ENCODE measurements around a stretch of chr17.

DNA sequence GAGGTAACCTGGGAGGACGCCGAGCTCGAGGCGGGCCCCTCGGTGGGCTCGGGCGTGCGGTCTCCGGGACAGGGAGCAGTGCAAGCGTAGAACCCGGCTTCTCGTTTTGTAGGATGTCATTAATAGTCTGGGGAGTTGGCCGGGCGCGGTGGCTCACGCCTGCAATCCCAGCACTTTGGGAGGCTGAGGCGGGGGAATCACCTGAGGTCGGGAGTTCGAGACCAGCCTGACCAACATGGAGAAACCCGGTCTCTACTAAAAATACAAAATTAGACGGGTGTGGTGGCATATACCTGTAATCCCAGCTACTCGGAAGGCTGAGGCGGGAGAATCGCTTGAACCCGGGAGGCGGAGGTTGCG is 832 bp downstream of the ENDOV start:
- PRO-cap, result no peak

- PRO-cap, result no peak
Observed at GRCh38 chr17:80419421-80419747, 4.4 kb downstream of the ENDOV start.

- PRO-cap, result no peak
Observed at GRCh38 chr17:80426747-80427227, 11.8 kb downstream of the ENDOV start.

- PRO-cap, result no peak
Observed at GRCh38 chr17:80453843-80454285, 22.5 kb downstream of the NPTX1 start.

DNA sequence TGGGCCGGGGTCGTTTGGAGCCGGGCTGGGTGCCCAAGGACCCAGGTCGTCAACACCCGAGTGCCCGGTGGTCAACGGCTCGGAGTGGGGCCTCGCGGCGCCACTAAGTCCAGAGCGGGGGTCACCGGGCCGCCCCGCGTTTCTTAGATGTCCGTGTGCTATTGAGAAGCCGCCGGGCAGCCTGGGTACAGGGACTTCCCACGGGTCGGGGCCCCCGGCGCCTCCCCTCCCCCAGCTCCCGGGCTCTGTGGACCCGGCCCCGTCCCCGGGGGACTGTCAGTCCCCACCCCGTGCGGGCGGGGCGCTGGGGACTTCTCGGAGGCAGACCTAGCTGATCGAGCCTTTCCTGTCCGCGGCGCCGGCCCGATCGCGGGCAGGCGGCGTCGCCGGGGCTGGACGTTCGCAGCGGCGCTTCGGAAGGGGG is 613 bp upstream of the NPTX1 start:
- PRO-cap, result no peak

GRCh38 chr17:80743095-80743820 is 198.6 kb downstream of the RPTOR start:
- PRO-cap, result no peak

DNA sequence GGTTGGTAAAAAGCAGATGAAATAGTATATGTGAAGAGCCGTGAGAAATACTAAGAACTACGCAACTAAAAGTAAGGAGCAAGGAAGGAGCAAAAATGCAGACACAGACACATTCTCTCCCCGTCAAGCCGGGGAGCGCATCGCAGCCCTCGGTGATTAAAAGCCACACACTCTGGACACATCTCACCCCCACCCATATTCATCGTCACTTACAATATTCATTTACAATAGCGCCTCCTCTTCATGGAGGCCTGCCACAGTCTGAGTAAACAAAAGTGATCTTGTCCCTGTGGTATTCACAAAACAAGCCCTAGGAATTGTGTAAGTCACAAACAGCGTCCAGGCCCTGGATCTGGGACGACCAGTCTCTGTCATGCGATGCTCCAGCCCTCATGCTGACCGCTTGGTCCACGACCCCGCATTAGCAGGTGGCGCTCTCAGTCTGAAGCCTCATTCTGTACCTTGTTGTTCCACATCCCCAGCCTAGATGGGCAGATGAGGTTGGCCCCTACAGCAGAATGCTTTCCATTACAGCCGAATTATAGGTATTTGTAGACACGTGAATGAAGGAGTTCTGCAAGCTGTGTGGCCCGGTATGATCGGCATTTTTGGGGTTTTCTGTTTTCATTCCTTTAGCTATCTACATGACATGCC is 206.9 kb downstream of the RPTOR start:
- PRO-cap, result no peak

DNA sequence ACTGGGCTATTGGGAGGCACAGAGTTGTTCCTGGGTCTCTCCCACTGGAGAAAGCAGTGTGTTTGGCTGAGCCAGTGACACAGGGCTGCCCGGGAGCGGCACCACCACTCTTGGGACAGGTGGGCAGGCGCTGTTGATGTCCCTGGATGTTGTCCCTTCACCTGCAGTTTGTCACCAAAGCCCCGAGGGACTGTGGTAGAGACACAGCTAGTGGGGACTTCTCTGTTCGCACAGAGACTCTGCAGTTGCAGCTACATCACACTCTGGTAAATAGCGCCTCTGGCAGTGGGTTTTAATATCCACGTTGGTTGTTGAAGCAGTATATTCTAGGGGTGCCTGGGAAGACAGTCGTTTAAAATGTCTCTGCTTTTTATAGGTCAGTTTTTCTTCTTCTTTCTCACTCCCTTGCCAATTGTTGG is 218.6 kb upstream of the CHMP6 start:
- PRO-cap, result no peak

DNA sequence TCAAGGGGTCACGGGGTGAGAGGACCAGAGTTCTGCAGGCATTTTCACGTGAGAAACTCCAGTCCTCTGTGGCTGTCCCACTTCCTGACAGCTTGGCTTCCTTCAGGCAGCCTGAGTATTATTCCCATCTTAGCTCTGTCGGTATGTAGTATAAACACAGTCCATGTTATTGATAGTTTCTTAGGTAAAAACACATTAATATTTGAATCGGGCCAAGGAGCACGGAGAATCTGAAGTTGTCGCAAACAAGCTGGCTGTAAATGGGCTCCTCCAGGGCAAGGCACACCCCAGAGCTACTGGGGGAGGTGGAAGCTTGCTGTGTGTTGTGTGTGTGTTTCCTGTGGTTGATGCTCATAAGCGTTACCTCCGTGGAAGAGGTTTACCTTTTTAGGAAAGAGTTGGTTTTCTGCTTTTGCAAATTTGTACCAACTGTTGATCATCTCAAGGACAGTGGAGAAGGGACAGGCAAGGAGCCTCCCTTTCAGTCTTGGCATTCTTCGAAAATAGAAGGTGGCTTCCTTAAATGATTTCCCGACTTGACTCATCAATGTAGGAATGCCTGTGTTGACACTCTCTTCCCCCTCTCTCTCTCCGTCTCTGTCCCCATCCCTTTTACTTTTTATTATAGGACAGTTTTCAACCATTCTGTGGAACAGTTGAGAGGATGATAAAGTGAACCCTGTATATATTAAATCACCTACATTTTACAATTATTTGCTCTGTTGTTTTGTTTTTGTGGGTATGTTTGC is 208.8 kb upstream of the CHMP6 start:
- PRO-cap, result no peak

DNA sequence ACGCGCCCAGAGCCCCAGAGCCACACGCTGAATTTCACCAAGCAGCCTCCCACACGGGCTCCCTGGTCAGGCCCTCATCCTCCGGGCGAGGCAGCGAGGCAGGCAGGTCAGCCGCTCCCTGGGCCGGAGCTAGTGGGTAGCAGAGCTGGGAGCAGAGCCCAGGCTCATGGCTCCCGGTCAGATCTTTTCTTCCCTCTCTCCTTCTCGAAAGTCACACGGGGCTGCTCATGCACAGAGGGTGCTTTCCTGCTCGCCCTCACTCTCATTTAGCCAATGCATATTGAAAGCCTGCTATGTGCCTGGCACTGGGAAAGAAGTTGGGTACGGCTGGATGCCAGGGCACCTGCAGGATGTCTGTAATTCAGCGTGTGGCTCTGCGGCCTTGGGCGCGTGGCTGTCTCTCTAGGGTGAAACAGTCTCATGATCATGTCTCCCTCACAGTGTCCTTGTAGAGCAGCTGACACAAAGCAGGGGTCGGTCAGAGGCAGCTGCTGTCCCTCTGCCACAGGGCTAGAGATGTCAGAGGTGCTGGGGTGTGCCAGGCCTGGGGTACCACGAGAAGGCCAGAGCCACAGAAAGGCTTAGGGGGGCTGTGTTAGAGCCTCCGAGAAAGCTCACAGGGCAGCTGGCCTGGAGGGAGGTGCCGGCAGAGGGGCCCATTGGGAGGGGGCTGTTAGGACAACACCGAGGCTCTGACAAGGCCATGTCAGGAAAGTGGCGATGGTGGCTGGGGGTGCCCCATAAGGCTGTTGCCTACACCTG is 155.4 kb upstream of the CHMP6 start:
- PRO-cap, result no peak

DNA sequence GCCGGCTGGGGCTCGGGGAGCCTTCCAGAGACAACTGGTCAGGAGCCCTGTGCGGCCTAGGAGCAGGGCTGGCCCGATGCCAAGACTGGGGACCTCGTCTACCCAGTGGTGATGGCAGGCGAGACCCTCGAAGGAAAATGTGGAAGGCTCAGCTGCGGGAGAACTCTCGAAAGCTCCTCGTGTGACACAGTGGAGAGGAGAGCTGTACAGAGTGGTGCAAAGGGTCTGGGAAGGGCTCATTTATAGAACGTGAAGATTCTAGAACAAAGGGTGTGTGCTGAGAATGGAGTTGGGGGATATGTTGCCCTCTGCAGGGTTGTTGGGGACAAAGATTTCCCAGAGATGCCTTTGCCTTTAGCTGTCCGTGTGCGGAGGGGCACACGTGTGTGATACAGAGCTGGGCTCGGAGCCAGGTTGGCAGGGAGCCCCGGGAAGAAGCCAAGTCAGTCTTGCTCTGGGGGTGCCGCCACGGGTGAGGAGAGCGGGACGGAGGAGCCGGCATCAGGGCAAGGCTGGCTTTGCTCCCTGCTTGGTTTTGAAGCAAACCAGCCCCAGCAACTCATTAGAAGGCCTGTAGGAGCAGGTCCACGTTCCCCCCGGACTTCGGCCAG is 132.4 kb upstream of the CHMP6 start:
- PRO-cap, result no peak

DNA sequence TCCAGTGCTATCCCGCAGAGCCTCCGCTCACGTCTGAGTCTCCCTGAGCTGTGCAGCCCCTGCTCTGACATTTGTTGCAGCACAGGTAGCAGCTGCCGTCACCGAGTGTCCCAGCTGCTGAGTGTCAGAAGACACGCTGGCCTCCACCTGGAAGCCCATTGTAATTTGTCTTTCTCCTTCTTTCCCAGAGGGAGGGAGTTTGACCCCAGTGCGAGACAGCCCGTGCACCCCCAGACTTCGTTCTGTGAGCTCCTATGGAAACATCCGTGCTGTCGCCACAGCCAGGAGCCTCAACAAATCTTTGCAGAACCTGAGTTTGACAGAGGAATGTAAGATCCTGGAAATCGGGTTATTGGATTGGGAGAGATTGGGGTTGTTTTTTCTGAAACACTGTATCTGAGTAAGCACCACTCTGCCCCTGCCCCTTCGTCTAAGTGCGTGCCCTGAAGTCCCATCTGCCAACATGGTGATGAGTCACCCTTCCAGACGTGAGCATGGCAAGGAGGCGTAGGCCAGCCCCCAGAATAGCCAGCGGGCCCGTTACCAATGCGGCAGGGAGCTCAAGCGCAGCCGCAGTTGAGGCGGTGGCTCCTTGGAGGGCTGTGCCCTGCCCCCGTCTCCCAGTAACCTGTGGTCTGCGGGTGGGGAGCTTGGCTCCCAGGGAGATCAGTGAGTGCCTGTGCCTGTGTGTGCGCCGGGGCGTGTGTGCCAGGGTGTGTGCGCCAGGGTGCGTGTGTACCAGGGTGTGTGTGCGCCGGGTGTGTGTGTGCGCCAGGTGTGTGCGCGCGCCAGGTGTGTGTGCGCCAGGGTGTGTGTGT is 98.9 kb upstream of the CHMP6 start:
- PRO-cap, result no peak

- PRO-cap, result no peak
Observed at GRCh38 chr17:80948583-80949611, 42.7 kb upstream of the CHMP6 start.

DNA sequence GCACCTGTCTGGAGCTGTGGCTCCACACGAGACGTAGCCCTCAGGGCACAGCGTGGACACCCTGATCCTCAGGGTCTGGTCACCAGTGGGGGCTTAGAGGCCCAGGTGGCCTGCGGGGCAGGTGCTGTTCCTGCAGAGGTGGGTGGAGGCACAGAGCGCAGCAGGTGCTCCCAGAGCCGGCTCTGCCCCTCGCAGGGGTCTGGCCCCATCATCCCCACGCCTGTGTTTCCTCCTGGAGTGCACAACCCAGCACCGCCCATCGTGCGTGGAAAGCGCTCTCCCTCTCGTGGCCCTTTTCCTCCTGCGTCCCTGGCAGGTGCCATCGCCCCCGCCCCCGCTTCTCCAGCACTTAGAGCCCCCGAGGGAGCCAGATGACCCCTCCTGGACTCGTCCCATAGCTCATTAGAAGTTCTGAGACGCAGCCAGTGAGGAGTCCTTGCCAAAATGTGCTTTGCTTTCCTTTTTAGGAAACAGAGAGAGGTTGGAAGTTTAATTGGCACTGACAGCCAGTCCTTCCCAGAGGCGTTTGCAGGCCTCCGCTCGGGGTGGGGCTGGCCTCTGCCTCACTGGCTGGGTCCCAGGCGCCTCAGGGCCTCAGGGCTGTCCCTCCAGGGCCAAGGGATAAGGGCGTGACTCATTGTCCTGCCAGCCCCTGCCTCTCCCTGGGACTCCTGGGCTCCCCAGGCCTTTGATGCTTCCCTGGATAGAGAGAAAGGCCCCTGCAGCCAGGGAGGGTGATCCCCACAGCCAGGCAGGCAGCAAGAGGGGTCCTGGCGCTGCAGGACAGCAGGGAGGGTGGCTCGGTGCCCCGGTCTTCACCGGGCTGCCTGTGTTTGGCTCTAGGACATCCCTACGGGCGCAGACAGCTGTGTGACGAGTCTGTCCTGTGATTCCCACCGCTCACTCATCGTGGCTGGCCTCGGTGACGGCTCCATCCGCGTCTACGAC is 32.1 kb upstream of the CHMP6 start:
- PRO-cap, result no peak

- PRO-cap, result no peak
Observed at GRCh38 chr17:81064662-81065888, 30.1 kb downstream of the BAIAP2 start.

- PRO-cap, result no peak
Observed at GRCh38 chr17:81084294-81085139, 49.6 kb downstream of the BAIAP2 start.

- PRO-cap, result no peak
Observed at GRCh38 chr17:81132630-81133188, 32.6 kb upstream of the PVALEF start.

- PRO-cap, result no peak
Observed at GRCh38 chr17:81348666-81349279, 46.5 kb upstream of the BAHCC1 start.

GRCh38 chr17:81349865-81350643 is 45.2 kb upstream of the BAHCC1 start:
- PRO-cap, result no peak

DNA sequence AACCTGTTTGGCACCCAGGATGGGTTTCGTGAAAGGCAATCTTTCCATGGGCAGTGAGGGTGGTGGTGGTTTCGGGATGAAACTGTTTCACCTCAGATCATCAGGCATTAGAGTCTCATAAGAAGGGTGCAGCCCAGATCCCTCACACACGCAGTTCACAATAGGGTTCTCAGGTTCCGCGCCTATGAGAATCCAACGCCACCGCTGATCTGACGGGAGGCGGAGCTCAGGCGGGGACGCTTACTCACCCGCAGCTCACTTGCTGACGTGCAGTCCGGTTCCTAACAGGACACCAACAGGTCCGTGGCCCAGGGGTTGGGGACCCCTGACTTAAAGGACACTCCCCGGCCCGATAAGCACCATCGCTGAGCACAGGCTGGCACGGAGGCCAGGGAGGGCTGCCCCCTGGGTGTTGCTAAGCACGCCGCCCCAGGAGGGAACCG is 30.2 kb upstream of the BAHCC1 start:
- PRO-cap, result unidirectional peak, plus-strand start at position 272 of the sequence